Calu3 (cell line): ENCODE results near the genes SLC30A9 and TXK.

DNA sequence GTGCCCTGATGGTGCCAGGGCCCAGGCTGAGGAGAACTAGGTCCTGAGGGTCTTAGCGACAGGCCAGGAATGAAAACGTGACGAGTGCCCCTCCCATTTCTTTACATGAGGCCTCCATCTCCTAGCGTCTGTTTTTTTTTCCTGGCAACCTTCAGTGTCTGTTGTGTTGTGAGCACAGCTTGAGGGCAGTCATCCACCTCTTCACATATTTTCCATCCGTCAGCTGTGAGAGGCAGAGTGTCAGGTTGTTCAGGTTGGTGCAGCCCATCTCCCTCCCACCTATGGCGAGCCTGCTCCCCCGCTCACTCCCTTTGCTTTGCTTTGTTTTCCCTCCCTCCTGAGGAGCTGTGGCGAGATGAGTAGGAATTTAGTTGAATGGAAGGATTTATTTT, 51.7 kb upstream of the CHRNA9 start:
- PRO-cap: no peak

DNA sequence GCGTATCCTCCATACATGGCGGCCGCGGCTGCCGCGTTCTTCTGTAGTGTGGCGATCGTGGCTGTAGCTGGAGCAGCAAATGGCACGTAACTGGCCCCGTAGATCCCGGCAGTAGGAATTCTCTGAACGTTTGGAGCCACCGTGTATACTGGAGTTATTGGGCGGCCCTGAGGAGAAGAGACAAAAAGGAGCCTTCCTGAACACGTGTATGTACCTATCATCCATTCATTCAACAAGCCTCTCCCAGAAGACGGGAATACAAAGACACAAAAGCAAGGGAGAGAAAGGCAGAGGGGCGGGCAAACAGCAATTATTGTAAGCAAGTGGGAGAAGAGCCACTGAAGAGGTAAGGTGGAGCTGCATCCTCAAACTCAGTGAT, 90.8 kb downstream of the CHRNA9 start:
- PRO-cap: no peak

- PRO-cap: no peak
These were observed 136.6 kb downstream of the CHRNA9 start for GRCh38 chr4:40471718-40472220.

DNA sequence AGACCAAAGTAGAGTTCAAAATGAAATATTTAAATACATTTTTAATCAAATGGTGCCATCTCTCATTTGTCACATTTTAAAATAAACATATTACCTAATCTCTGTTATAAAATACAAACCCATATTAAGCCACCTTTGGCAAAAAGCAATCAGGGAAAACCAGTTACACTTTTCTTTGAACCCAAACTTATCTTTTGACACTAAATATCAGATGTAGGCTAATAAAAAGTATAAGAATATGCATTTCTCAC, 139.4 kb downstream of the CHRNA9 start:
- PRO-cap: no peak

GRCh38 chr4:41154763-41155379, 59.5 kb downstream of the APBB2 start:
- PRO-cap: no peak

DNA sequence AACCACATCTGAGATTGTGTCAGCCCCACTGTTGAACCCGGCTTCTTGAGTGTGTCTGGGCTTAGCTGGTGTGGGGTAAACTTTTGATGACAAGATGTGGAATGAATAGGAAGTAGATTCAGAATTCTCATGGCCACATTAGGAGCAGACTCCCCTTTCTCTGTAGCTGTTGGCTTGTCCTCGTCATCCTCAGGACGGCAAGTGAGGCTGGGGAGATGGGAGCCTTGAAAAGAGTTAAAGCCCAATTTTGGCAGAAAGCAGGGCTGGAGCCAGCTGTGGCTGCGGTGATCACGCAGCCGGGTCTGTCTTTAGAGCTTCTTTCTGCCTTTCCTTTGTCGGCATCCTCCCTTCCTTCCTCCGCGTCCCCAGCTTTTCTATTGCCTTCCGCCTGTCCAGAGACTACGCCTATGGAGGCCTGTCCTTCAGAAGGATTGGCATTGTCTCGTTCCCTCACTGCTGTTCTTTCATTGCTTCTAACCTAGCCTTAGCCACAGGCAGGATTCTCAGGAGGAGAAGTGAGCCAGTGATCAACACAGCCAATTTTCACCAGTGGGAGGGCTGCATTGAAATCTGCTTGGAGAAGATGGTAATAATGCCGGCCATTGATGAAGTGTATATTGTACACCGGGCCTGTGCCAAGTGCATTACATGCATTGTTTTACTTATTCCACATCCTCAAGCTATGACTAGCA, 22.9 kb upstream of the LIMCH1 start:
- PRO-cap: no peak

DNA sequence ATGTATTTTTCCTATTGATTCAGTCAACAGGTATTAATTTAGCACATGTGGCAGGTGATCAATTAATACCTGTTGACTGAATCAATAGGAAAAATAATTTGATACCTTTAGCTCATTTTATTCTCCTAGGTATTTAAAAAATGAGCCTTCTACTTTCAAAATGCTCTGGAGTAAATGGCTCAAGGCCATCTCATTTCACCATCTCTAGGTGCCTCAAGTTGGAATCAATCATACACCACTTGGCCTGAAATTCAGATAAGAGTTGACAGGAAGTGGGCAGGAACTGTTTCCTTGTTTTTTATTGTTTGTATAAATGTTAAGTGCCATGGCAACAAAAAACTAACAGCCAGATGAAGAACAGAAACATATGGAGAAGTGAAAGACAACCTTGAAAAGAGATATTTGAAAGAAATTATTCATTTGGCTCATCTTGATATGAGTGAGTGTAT, 12.3 kb downstream of the LIMCH1 start:
- PRO-cap: no peak

DNA sequence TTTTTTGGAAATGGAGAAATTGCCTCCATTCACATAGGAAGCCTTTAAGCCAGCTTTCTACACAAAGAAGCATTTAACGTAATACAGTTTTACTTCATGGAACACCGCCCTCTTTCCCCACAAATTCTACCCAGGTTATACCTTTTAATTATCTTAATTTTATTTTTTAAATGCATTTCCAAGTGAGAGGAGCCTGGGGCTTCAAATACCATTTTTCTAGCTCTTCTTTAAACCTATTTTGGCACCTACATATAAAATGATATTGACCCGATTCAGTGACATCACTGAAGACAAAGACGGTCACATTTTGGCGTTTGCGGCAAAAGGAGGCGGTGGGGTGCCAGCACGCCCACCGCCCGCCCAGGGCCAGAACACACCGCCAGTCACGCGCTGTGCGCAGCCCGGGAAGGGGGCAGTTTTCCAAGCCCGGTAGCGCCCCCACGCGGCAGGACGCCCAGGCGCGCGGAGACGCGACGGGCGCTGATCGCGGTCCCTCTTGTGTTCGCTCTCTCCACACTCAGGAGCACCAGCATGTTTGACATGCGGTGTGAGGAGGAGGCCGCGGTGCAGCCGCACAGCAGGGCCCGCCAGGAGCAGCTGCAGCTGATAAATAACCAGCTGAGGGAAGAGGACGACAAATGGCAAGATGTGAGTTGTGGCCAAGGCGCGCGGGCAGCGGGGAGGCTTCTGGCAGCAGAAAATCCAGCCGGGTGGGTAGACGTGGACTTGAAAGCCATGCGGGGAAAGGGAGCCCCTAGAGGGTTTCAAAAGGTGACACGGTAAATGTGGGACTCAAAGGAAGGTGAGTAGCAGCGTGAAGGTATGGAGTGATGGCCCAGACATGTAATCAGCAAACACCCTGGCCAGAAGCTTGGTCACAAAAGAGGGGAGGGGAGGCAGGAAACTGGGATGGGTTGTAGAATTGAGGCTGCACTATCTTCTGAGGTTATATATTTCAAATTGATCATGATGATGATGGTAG, 104.3 kb downstream of the PHOX2B start:
- PRO-cap: no peak

GRCh38 chr4:41645926-41646465, 102.5 kb downstream of the PHOX2B start:
- PRO-cap: no peak

GRCh38 chr4:41990053-41991345, at the start of gene SLC30A9:
TSS of gene SLC30A9 (plus strand) at chr4:41990530.
- PRO-cap: bidirectional peak, plus-strand start at chr4:41990530, minus-strand start at chr4:41990422; bidirectional peak, plus-strand start at chr4:41991212, minus-strand start at chr4:41991016

- PRO-cap: no peak
These were observed 15.0 kb upstream of the ATP8A1 start for GRCh38 chr4:42671928-42672201.

GRCh38 chr4:46992923-46993286, 476 bp downstream of the GABRA4 start:
- PRO-cap: no peak

GRCh38 chr4:47032120-47032545, 766 bp downstream of the GABRB1 start:
- PRO-cap: no peak

GRCh38 chr4:47577709-47578335, 92.7 kb downstream of the ATP10D start:
- PRO-cap: no peak

- PRO-cap: bidirectional peak, plus-strand start at chr4:48017287, minus-strand start at chr4:48017263
These were observed 544 bp downstream of the NIPAL1 start for GRCh38 chr4:48016884-48017748.

GRCh38 chr4:48133532-48134703, at the start of gene TXK:
TSS of gene TXK (minus strand) at chr4:48134250.
- PRO-cap: no peak

DNA sequence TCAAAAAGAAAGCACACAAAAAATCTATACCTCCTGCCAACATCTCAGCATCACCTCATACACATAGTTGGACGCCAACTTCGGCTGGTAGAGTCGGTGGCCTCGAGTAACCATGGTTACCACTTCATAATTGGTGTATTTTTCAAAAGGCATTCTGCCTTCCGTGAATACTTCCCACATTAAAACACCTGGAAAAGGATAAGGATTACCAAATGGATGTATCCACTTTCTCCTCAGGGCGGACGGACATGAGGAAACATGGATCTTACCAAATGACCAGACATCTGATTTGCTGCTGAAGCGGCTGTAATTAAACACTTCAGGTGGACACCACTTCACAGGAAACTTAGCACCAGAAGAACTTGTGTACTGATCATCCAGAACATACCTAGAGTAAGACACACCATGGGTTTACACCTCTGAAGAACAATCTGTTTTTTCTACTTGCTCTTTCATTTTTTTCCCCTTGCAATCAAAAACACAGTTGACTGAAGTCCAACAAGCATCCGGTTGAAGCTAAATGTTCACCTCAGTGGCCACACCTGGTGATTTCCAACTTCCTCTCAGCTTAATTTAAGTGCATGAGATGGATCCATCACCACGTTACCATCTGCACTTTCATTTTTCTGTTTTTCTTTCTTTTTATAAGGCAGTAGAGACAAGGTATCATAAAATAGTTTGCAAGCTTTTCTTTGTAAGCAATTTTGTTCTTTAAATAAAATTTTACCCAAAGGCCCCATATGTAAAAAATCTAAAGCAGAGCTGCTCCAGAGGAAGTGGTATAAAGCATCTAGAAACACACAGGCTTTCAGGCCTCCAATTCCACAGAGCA, 4.8 kb upstream of the TXK start:
- PRO-cap: no peak

DNA sequence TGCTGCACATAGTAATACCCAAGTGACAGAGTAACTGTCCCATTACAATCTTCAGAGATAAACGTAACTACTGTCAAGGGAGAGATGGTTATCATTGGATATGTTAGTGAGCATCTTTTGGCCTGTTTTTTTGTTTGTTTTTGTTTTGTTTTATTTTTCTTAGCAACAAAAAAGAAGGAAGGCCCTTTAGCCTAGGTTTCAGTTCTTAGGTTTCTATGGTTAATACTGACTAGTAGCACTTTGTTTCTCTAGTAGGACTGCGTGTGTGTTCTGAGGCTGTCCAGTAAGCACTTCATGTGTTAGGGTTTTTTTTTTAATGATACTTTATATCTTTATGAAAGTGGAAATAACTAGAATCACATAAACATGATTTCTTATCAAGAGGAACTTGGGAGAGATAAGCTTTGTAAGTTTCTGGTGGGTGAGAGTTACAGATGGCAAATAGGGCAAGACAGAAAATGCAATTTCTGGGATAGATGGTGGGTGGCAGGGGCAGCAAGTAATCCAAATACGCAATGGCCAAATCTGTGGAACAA, 59.5 kb upstream of the TXK start:
- PRO-cap: no peak

DNA sequence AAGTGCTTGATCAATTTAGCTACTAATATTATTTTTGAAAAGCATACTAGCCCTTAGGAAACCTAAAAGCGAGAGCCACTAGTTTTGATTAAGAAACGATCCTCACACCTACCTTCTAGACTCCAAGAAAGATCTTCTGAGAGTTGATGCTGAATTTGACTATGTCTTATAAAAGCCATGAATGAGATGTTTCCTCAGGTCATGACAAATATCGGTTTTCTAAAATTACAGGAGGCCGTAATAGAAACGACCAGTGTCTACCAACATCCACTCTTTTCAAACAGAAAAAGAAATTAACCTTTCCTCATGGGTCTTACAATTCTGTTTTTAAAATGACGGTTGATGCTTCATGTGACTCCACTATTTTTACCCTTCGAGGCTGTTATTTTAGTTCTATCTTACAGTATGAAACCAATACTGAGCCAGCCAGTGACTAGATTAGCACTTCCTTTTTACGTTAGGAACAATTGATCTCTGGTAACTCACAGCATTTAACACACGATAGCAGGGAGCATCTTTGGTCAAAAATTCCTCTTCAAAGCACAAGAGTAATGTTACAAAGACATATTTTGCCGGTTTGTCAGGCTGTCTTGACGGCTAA, 62.6 kb upstream of the TXK start:
- PRO-cap: no peak

DNA sequence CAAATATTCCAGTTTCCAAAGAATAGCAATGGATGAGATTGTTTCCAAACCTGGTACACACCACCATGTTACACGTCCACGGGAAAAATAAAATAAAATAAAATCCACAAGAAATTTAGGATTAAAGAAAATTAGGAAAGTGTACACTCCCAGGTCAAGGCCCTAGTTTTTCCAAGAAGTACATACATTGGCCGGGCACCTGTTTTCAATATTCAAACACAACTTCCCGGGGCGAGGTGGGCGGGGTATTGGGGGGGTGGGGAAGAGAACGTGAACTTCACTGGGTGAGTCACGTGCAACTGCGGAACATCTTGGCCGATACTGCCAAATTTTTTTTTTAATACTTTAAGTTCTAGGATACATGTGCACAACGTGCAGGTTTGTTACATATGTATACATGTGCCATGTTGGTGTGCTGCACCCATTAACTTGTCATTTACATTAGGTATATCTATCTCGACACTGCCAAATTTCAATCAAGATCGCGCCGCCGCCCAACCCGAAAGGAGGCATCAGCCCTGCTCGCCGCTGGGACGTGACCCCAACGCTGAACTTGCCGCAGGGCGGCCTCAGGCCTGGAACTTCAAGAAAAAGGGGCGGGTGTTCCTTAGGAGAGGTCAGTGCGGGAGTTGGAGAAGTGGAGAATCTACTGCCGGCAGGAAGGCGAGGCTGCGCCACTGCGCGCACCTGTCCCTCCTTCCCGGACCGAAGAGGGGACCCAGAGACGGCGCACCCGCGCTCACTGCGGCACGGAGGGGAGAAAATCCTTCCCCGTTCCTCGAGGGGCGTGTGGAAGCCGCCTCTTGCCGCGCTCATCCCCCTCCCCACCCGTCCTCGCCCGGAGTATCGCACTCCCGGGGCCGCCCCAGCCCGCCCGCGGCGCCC, 533 bp downstream of the TEC start:
- PRO-cap: unidirectional peak, plus-strand start at position 479 of the sequence; bidirectional peak, plus-strand start at position 644 of the sequence, minus-strand start at position 744 of the sequence